ENCODE results near the genes LRRK1 and SNRPA1.

DNA sequence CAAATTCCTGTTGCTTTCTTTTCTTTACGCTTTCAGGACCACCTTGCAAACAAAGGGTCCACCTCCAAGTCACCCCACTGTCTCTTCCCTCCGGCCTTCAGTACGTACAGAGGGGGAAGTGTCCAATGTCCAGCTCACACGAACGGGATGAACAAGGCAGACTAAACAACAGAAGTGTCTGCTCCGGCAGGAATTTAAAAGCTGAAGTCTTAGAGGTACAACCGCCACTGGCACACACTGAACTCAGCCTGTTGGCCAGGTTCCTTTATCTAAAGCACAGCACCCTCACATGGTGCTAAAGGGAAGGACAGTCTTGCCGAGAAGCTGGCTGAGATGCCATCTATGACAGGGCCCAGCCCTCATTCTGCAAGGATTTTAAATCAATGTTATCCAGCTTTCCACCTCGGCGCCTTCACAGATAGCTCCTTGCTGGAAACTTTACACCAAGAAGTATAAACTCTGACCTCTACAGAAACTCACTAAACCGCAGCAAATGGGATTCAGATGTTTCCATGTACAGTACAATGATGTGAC lies 2.8 kb downstream of the ADAMTS17 start:
- RAMPAGE, long total RNA, result no peak
- RRBS, result 2% methylated on average over 3 of the region's 11 CpGs
PRO-cap:
- standard, result no peak
- CoPRO, capped RNA only, 2 experiments, result no peak in any of the 2 experiments
- CoPRO, capped and uncapped RNA, 2 experiments, result no peak in any of the 2 experiments
- CoPRO, uncapped RNA only, 2 experiments, result no peak in any of the 2 experiments
CAGE:
- cytosol, long polyA plus RNA, result no peak
- long polyA plus RNA, result no peak
- nucleolus, long total RNA, result no peak
- nucleus, long polyA plus RNA, result no peak

- RAMPAGE, long total RNA, result no peak
- RRBS, result no CpG with 5 or more reads among the region's 18 CpGs
PRO-cap:
- standard, result no peak
- CoPRO, capped RNA only, 2 experiments, result no peak in any of the 2 experiments
- CoPRO, capped and uncapped RNA, 2 experiments, result no peak in any of the 2 experiments
- CoPRO, uncapped RNA only, 2 experiments, result no peak in any of the 2 experiments
CAGE:
- cytosol, long polyA plus RNA, result no peak
- long polyA plus RNA, result no peak
- nucleolus, long total RNA, result no peak
- nucleus, long polyA plus RNA, result no peak
Observed at GRCh38 chr15:100667450-100668047, 65.2 kb downstream of the ASB7 start.

DNA sequence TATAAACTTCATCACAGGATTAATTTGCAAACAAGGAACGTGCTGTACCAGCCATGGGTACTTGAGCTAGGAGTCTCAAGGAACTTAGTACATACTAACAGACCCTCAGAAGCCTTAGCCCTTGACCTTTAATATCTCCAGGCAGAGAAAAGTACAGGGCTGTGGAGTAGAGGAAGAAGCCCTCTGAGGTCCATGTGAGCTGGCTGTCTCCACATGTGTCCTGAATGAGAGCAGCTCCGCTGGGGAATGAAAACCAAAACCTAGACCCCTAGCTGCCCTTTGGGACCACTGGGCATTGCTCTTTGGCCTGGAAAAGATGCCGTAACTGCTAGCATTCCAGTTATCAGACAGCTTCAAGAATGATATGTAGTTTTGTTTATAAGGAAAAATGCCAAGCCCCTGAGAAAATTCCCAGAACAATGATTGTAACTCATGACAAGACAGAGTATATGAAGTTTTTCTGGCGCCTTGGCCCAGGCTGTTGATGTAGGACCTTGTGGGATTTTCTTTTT lies 92.2 kb downstream of the ASB7 start:
- RAMPAGE, long total RNA, result no peak
- RRBS, result no CpG with 5 or more reads among the region's 4 CpGs
PRO-cap:
- standard, result no peak
- CoPRO, capped RNA only, 2 experiments, result no peak in any of the 2 experiments
- CoPRO, capped and uncapped RNA, 2 experiments, result no peak in any of the 2 experiments
- CoPRO, uncapped RNA only, 2 experiments, result no peak in any of the 2 experiments
CAGE:
- cytosol, long polyA plus RNA, result no peak
- long polyA plus RNA, result no peak
- nucleolus, long total RNA, result no peak
- nucleus, long polyA plus RNA, result no peak

GRCh38 chr15:100889319-100889767 lies 9.7 kb downstream of the ALDH1A3 start:
- RAMPAGE, long total RNA, result no peak
- RRBS, result no CpG with 5 or more reads among the region's 13 CpGs
PRO-cap:
- standard, result no peak
- CoPRO, capped RNA only, 2 experiments, result no peak in any of the 2 experiments
- CoPRO, capped and uncapped RNA, 2 experiments, result no peak in any of the 2 experiments
- CoPRO, uncapped RNA only, 2 experiments, result no peak in any of the 2 experiments
CAGE:
- cytosol, long polyA plus RNA, result no peak
- long polyA plus RNA, result no peak
- nucleolus, long total RNA, result no peak
- nucleus, long polyA plus RNA, result no peak

DNA sequence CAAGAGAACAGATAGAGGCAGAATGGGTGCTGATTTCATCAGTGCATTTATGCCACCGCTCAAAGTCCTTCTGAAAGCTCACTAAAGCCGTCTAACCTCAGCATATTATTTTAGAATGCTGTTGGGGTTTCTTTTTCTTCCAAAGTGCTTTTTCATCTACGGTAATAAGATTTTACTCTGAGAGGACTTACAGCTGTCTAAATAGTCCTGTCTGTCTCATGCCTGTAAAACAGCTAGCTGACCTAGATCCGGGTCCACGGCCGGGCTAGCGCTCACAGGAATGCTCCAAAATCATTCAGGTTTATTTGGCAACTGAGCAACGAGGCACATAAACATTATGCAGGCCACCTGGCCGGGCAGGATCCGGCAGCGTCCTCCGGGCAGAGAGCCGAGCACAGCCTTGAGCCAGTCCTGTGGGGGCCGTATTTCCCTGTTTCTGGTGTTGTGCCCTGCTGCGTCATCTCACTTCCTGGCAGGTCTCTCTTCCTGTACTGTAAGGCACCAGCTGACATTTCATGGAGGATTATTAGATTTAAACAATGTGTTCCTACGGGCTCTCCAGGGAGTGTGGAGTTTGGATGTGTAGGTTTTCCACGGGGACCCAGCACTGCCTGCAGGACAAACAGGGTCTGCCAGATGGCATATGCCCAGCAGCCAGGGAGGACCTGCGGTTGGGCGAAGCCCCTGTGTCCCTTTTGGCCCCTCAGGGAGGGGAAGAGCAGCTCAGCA lies 16.7 kb upstream of the LRRK1 start:
- RAMPAGE, long total RNA, result no peak
- RRBS, result 2% methylated on average over 4 of the region's 19 CpGs
PRO-cap:
- standard, result no peak
- CoPRO, capped RNA only, 2 experiments, result no peak in any of the 2 experiments
- CoPRO, capped and uncapped RNA, 2 experiments, result no peak in any of the 2 experiments
- CoPRO, uncapped RNA only, 2 experiments, result no peak in any of the 2 experiments
CAGE:
- cytosol, long polyA plus RNA, result no peak
- long polyA plus RNA, result no peak
- nucleolus, long total RNA, result no peak
- nucleus, long polyA plus RNA, result no peak

DNA sequence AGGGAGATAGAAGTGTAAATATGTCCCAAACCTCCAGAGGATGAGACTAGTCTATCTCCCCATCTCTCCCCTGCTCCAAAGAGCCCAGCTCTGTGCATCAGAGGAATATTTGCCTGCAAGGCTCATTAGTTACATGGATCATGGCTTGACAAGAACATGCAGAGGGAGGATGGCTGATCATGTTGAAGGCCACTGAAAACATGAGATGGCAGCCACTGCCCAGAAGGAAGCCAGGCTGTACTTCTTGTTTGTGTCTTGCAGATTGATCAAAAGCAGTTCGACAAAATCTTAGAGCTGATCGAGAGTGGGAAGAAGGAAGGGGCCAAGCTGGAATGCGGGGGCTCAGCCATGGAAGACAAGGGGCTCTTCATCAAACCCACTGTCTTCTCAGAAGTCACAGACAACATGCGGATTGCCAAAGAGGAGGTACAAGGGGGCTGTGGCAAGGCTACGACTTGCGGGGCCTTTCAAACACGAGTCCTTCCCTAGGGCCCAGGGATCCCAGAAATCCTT lies 13.8 kb upstream of the LRRK1 start:
- RAMPAGE, long total RNA, result no peak
- RRBS, result no CpG with 5 or more reads among the region's 7 CpGs
PRO-cap:
- standard, result no peak
- CoPRO, capped RNA only, 2 experiments, result no peak in any of the 2 experiments
- CoPRO, capped and uncapped RNA, 2 experiments, result no peak in any of the 2 experiments
- CoPRO, uncapped RNA only, 2 experiments, result no peak in any of the 2 experiments
CAGE:
- cytosol, long polyA plus RNA, result no peak
- long polyA plus RNA, result no peak
- nucleolus, long total RNA, result no peak
- nucleus, long polyA plus RNA, result no peak

- RAMPAGE, long total RNA, result no peak
- RRBS, result 3% methylated on average over 33 of the region's 112 CpGs
PRO-cap:
- standard, result unidirectional peak, plus-strand start at chr15:100919031; unidirectional peak, minus-strand start at chr15:100919453
- CoPRO, capped RNA only, 2 experiments, result no peak in any of the 2 experiments
- CoPRO, capped and uncapped RNA, 2 experiments, result no peak in any of the 2 experiments
- CoPRO, uncapped RNA only, 2 experiments, result no peak in any of the 2 experiments
CAGE:
- cytosol, long polyA plus RNA, result no peak
- long polyA plus RNA, result no peak
- nucleolus, long total RNA, result no peak
- nucleus, long polyA plus RNA, result no peak
Observed at GRCh38 chr15:100918757-100919656, at the start of gene LRRK1. Gene LRRK1, plus strand, starts transcription at chr15:100919357.

DNA sequence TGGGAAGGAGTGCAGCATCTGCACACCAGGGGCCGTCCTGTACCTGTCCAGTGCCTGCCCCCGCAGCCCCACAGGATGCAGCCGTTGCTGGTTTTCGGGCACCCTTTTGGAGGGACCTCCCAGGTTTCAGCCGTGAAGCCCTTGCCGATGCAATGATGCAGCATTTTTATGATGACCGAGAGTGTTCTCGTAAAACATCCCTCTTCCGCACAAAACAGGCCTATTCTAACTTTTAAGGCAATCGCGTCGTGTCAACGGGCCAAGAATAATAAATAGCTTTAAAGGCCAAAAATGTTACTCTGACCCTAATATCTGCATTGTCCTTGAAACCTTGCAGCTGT lies 126.1 kb downstream of the LRRK1 start:
- RAMPAGE, long total RNA, result no peak
- RRBS, result no CpG with 5 or more reads among the region's 13 CpGs
PRO-cap:
- standard, result no peak
- CoPRO, capped RNA only, 2 experiments, result no peak in any of the 2 experiments
- CoPRO, capped and uncapped RNA, 2 experiments, result no peak in any of the 2 experiments
- CoPRO, uncapped RNA only, 2 experiments, result no peak in any of the 2 experiments
CAGE:
- cytosol, long polyA plus RNA, result no peak
- long polyA plus RNA, result no peak
- nucleolus, long total RNA, result no peak
- nucleus, long polyA plus RNA, result no peak

- RAMPAGE, long total RNA, result no peak
- RRBS, result 2% methylated on average over 16 of the region's 52 CpGs
PRO-cap:
- standard, result bidirectional peak, plus-strand start at chr15:101086548, minus-strand start at chr15:101086084; bidirectional peak, plus-strand start at chr15:101086731, minus-strand start at chr15:101086744; bidirectional peak, plus-strand start at chr15:101086832, minus-strand start at chr15:101086855
- CoPRO, capped RNA only, 2 experiments, result peak in 2 of 2 experiments; most common plus-strand start chr15:101086548 (in 2); most common minus-strand start chr15:101086492 (in 1)
- CoPRO, capped and uncapped RNA, 2 experiments, result peak in 2 of 2 experiments; most common plus-strand start chr15:101086548 (in 2); most common minus-strand start chr15:101086495 (in 1)
- CoPRO, uncapped RNA only, 2 experiments, result peak in 2 of 2 experiments; most common plus-strand start chr15:101086611 (in 2)
CAGE:
- cytosol, long polyA plus RNA, result no peak
- long polyA plus RNA, result no peak
- nucleolus, long total RNA, result no peak
- nucleus, long polyA plus RNA, result no peak
Observed at GRCh38 chr15:101086301-101086933, 165.4 kb downstream of the CHSY1 start.

GRCh38 chr15:101123442-101124104 lies 128.3 kb downstream of the CHSY1 start:
- RAMPAGE, long total RNA, result no peak
- RRBS, result no CpG with 5 or more reads among the region's 6 CpGs
PRO-cap:
- standard, result no peak
- CoPRO, capped RNA only, 2 experiments, result no peak in any of the 2 experiments
- CoPRO, capped and uncapped RNA, 2 experiments, result no peak in any of the 2 experiments
- CoPRO, uncapped RNA only, 2 experiments, result no peak in any of the 2 experiments
CAGE:
- cytosol, long polyA plus RNA, result no peak
- long polyA plus RNA, result no peak
- nucleolus, long total RNA, result no peak
- nucleus, long polyA plus RNA, result no peak

GRCh38 chr15:101250036-101250769 lies 1.6 kb downstream of the CHSY1 start:
- RAMPAGE, long total RNA, result no peak
- RRBS, result no CpG with 5 or more reads among the region's 5 CpGs
PRO-cap:
- standard, result no peak
- CoPRO, capped RNA only, 2 experiments, result no peak in any of the 2 experiments
- CoPRO, capped and uncapped RNA, 2 experiments, result no peak in any of the 2 experiments
- CoPRO, uncapped RNA only, 2 experiments, result peak in 1 of 2 experiments; most common minus-strand start chr15:101250698 (in 1)
CAGE:
- cytosol, long polyA plus RNA, result no peak
- long polyA plus RNA, result no peak
- nucleolus, long total RNA, result no peak
- nucleus, long polyA plus RNA, result no peak

GRCh38 chr15:101294588-101295510 lies at the start of gene SNRPA1:
Gene SNRPA1, minus strand, starts transcription at chr15:101295248.
- RAMPAGE, long total RNA, result start-site peak on the minus strand at chr15:101295198-101295253, 1,782 and 1,290 reads in 2 replicates; start-site peak on the plus strand at chr15:101295351-101295394, 22 and 11 reads in 2 replicates
- RRBS, result 1% methylated on average over 11 of the region's 85 CpGs
PRO-cap:
- standard, result bidirectional peak, plus-strand start at chr15:101295348, minus-strand start at chr15:101295206
- CoPRO, capped RNA only, 2 experiments, result peak in 2 of 2 experiments; most common plus-strand start chr15:101295348 (in 1); most common minus-strand start chr15:101295246 (in 2)
- CoPRO, capped and uncapped RNA, 2 experiments, result peak in 2 of 2 experiments; most common plus-strand start chr15:101295348 (in 1); most common minus-strand start chr15:101295206 (in 2)
- CoPRO, uncapped RNA only, 2 experiments, result peak in 1 of 2 experiments; most common plus-strand start chr15:101295348 (in 1); most common minus-strand start chr15:101295194 (in 1)
CAGE:
- cytosol, long polyA plus RNA, result start-site peak on the minus strand at chr15:101295196-101295253, 2,042 and 1,479 reads in 2 replicates; start-site peak on the plus strand at chr15:101295364-101295409, 66 and 41 reads in 2 replicates
- long polyA plus RNA, result start-site peak on the minus strand at chr15:101295195-101295237, 1,087 and 1,758 reads in 2 replicates; start-site peak on the plus strand at chr15:101295373-101295401, 40 and 34 reads in 2 replicates
- nucleolus, long total RNA, result no peak
- nucleus, long polyA plus RNA, result start-site peak on the minus strand at chr15:101295195-101295247, 1,177 and 1,159 reads in 2 replicates; start-site peak on the plus strand at chr15:101295360-101295413, 94 and 179 reads in 2 replicates

DNA sequence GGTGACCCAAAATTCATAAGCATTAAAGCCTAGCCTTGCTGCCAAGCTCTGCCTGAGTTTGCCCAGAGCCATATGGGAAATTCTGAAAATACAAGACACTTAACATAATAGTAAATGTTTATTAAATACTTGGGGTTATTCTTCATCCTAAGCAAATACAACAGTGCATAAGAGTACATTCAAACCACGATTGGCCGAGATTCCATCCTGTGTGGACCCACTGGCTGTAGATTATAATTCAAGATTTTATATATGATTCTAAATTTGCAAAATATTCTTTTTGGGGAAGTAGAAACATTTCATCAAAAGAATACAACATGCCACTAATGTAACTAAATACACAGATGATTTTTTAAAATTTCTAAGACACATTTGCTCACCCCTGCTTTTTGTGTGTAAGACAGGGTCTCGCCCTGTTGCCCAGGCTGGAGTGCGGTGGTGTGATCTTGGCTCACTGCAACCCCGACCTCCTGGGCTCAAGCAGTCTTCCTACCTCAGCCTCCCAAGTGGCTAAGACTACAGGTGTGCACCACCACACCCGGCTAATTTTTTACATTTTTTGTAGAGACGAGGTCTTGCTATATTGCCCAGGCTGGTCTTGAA lies 89.7 kb upstream of the SNRPA1 start:
- RAMPAGE, long total RNA, result no peak
- RRBS, result no CpG with 5 or more reads among the region's 7 CpGs
PRO-cap:
- standard, result no peak
- CoPRO, capped RNA only, 2 experiments, result no peak in any of the 2 experiments
- CoPRO, capped and uncapped RNA, 2 experiments, result no peak in any of the 2 experiments
- CoPRO, uncapped RNA only, 2 experiments, result no peak in any of the 2 experiments
CAGE:
- cytosol, long polyA plus RNA, result no peak
- long polyA plus RNA, result no peak
- nucleolus, long total RNA, result no peak
- nucleus, long polyA plus RNA, result no peak

DNA sequence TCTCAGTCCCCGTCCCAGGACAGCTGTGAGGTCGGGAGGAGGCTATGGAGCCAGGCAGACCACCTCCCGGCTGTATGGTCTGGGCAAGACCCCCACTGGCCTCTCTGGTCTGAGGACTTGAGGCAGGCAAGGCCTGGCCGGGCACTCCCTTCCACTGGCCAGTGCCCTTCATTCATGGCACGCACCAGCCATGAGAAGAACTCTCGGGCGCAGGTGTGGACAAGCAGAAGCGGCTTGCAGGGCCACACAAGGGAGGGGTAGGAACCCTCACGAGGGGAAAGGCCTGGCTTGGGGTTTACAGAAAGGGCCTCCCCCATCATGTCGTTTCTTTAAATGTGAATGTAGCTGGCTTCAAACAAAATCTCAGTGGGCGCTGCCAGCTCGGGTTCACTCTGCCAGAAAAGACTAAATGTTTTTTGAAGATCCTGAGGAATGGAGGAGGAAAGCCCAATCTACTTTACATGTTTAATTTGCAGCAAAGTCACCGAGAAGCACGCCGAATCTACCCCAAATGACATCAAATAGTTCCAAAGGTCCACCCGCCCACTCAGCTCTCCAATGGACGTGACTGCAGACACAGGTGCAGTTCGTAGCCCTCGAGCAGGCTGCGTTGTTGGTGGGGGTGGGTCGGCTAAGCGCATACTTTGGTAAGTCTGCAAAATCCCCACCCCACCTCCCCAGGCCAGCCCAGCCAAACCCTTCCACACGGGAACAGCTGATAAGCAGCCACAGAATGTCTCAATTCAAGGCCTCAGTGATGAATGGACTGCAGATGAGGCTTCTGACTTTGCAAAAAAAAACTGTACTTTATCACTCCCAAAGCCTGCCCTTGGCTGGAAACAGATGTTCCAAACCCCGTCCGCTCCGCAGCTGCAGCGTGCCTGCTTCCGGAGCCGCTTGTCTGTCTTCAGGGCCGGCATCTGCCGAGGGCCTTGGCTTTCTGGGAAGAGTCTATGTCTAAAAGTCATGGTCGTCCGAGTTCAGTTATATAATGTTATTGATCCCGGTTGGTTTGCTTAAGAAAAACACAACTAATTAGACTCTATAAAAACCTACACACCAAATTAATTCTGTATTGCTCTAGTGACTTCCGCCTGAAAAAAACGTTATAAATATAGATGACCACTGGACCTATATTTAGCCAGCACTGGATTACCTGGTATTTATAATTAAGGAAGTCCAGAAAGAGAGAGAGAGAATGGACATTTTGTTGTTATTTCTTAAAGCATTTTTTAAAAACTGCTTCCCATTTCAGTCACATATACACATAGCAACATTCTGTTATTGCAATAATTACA lies 38.3 kb downstream of the PCSK6 start:
- RAMPAGE, long total RNA, result no peak
- RRBS, result 26% methylated on average over 7 of the region's 36 CpGs
PRO-cap:
- standard, result no peak
- CoPRO, capped RNA only, 2 experiments, result peak in 1 of 2 experiments; most common plus-strand start position 869 of the sequence (in 1); most common minus-strand start position 574 of the sequence (in 1)
- CoPRO, capped and uncapped RNA, 2 experiments, result no peak in any of the 2 experiments
- CoPRO, uncapped RNA only, 2 experiments, result no peak in any of the 2 experiments
CAGE:
- cytosol, long polyA plus RNA, result no peak
- long polyA plus RNA, result no peak
- nucleolus, long total RNA, result no peak
- nucleus, long polyA plus RNA, result no peak

DNA sequence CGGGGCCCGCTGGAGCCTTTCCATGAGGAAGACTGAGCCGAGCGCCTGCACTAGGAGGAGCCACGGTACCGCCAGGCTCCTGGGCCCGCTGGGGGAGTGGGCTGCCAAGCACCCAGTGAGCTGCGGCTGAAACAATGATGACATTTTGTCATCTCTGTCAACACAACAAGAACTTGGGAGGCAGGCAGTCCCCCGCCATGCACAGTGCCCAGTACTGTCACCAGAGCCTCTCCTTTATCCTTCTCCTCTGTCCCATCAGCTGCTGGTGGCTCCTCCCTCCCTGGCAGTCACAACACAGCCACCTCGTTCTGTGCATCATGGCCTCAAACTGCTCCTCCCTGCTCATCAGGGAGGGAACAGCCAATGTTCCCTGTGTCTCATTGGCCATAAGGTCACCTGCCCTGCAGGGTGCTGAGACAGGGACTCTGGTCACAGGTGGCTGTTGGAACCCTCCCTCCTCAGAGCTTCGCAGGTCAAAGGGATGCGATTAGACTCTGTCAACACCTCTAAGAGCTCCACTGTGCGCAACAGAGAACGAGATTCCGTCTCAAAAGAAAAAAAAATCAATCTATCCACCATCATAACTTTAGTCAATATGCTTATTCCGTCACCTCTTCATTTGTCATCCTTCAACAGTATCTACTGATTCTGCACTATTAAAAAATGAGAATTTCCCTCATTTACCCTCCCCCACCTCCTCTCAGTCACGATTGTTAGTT lies 34.2 kb upstream of the PCSK6 start:
- RAMPAGE, long total RNA, result no peak
- RRBS, result no CpG with 5 or more reads among the region's 17 CpGs
PRO-cap:
- standard, result no peak
- CoPRO, capped RNA only, 2 experiments, result no peak in any of the 2 experiments
- CoPRO, capped and uncapped RNA, 2 experiments, result no peak in any of the 2 experiments
- CoPRO, uncapped RNA only, 2 experiments, result no peak in any of the 2 experiments
CAGE:
- cytosol, long polyA plus RNA, result no peak
- long polyA plus RNA, result no peak
- nucleolus, long total RNA, result no peak
- nucleus, long polyA plus RNA, result no peak

DNA sequence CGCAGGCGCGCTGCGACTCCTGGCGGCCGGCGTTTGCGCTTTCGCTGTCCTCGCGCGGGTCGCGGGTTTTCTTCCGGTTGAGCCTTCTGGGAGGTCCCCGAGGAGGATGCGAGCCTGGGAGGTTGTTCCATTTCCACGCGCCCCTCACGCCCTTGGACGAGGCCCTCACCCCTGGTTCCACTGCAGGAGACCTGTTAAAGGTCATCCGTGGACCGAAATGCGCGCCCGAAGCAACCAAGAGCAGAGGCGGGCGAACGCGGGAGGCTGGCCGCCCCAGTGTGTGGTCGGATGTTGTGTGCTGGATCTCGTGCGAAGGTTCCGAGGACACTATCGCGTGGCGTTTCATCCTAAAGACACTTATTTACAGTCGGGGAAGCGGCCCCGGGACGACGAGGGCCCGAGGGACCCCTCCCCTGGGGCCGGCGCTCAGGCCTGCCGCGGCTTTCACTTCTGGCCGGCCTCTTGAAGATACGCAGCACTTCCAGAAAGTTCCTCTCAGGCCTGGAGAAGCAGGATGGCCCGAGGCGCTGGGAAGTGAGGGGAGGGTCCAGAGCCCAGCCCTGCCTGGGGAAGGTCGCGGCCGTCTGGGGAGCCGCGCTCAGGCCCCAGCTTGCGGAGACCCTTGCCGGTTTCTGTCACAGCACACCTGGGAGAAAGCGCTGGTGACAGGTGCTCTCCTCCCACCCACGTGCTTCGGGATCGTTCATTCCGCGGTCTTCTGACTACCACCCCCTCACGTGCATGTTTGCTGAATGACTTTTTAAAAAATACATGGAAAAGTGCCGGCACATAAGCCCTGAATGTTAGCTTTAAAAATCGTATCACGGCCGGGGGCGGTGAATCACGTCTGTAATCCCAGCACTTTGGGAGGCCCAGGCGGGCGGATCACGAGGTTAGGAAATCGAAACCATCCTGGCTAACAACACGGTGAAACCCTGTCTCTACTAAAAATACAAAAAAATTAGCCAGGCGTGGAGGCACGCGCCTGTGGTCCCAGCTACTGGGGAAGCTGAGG lies 556 bp upstream of the TM2D3 start:
- RAMPAGE, long total RNA, result no peak
- RRBS, result 1% methylated on average over 17 of the region's 80 CpGs
PRO-cap:
- standard, result bidirectional peak, plus-strand start at position 94 of the sequence, minus-strand start outside the sequence; unidirectional peak, minus-strand start at position 737 of the sequence
- CoPRO, capped RNA only, 2 experiments, result peak in 2 of 2 experiments; most common plus-strand start position 80 of the sequence (in 2); most common minus-strand start position 278 of the sequence (in 1)
- CoPRO, capped and uncapped RNA, 2 experiments, result peak in 2 of 2 experiments; most common plus-strand start position 77 of the sequence (in 1)
- CoPRO, uncapped RNA only, 2 experiments, result peak in 2 of 2 experiments; most common plus-strand start position 772 of the sequence (in 2); most common minus-strand start position 769 of the sequence (in 2)
CAGE:
- cytosol, long polyA plus RNA, result no peak
- long polyA plus RNA, result no peak
- nucleolus, long total RNA, result no peak
- nucleus, long polyA plus RNA, result no peak

GRCh38 chr15:101954153-101954616 lies 142.2 kb downstream of the OR4F15 start:
- RAMPAGE, long total RNA, result start-site peak on the minus strand at chr15:101954432-101954440, 198 and 137 reads in 2 replicates
- RRBS, result no CpG with 5 or more reads among the region's 4 CpGs
PRO-cap:
- standard, result no peak
- CoPRO, capped RNA only, 2 experiments, result peak in 1 of 2 experiments; most common minus-strand start chr15:101954439 (in 1)
- CoPRO, capped and uncapped RNA, 2 experiments, result no peak in any of the 2 experiments
- CoPRO, uncapped RNA only, 2 experiments, result peak in 1 of 2 experiments; most common minus-strand start chr15:101954208 (in 1)
CAGE:
- cytosol, long polyA plus RNA, result no peak
- long polyA plus RNA, result no peak
- nucleolus, long total RNA, result no peak
- nucleus, long polyA plus RNA, result no peak